Subcutaneous adipose tissue (tissue), 3 donors: ENCODE measurements around the genes INSRR, ETV3, OR6K2 and DUSP23.

GRCh38 chr1:156703225-156704191, 1.9 kb downstream of the CRABP2 start:
- PRO-cap, result no peak
- RAMPAGE, long total RNA, 3 experiments, result no peak in any of the 3 experiments

DNA sequence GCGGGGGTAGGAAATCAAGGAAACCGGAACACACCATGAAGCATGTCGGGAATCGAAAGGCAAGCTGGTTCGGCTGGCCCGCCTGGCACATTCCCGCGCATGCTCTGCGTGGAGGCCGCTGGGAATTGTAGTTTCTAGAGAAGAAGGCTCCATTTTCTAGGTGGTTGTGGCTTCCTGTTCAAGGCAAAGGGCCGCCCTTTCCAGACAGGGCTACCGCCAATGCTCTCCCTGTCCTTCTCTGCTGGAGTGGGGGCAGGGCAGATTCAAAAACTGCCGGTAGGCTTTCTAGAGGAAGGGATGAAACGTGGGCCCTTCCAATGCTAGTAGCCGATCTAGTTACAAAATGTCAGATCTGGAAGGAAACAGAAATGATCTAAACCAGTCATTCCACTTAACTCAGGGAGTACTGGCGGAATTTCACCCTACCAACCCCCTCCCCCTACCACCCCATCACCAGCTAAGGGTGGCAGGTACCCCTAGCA, 390 bp upstream of the MRPL24 start:
- PRO-cap, result bidirectional peak, plus-strand start at position 159 of the sequence, minus-strand start outside the sequence
- RAMPAGE, long total RNA, 3 experiments, result no peak in any of the 3 experiments

DNA sequence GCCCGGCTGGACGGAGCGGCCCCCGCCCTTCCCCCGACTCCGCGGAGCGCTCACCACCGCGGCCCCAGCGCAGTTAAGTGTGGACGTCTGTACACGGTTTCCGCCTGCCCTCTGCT, 367 bp upstream of the HDGF start:
- PRO-cap, result no peak
- RAMPAGE, long total RNA, 3 experiments, result no peak in any of the 3 experiments

DNA sequence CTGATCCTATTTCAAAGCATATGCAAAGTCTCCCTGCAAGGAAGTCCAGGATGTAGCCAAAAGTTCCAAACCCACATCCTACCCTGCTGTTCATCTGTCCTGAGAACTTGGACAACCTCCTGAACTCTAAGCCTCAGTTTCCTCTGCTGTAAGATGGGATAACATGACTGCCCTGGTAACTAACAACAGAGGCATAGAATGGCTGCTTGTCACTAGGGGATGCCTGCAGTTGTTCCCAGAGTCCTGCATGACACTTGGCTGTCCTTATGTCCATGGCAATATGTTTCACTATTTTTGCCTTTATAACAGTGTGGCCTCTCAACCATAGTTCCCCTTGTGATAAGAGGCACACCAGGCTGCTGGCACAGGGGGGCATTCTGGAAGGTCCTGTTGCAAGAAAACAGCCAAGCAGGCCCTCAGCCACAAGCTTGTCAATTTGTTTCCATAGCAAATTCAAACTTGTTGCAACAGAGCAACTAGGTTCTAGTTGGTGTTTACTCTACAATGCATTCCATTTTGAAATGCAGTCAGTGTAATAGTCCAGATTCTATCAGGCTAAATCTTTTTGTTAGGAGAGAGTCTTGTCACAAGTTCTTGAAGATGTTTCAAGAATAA, 1.5 kb upstream of the HDGF start:
- PRO-cap, result no peak
- RAMPAGE, long total RNA, 3 experiments, result no peak in any of the 3 experiments

GRCh38 chr1:156789018-156789590, 21.8 kb downstream of the PRCC start:
- PRO-cap, result no peak
- RAMPAGE, long total RNA, 3 experiments, result start-site peak on the plus strand in 1 of 3 experiments, at chr1:156789305-156789469 at its widest, 5 reads per replicate

GRCh38 chr1:156791420-156791896, 24.1 kb downstream of the PRCC start:
- PRO-cap, result no peak
- RAMPAGE, long total RNA, 3 experiments, result no peak in any of the 3 experiments

DNA sequence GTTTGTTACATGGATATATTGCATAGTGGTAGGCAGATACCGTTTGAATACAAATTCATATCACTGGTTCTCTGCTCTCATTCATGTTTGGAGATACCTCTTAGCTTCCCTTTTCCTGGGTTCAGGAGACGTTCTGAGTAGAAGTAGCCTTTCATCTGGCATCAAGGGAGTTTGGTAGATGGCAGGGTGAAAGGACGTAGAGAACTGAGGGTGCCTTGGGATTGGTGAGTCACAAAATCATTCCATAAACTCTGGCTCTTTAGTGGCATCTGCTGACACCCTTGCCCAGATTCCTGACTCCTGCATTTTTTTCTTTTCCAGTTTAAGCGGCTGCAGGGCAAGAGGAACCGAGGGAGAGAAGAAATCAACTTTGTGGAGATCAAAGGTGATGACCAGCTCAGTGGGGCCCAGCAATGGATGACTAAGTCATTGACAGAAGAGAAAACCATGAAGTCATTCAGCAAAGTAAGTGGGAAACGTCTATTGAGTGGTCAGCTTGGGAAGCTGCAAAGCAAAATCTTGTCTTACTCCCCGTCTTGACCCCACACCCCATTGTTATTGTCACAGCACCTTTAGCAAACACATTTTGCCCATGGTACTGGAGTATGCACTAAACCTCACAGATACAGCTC, 22.2 kb downstream of the SH2D2A start:
- PRO-cap, result no peak
- RAMPAGE, long total RNA, 3 experiments, result no peak in any of the 3 experiments

DNA sequence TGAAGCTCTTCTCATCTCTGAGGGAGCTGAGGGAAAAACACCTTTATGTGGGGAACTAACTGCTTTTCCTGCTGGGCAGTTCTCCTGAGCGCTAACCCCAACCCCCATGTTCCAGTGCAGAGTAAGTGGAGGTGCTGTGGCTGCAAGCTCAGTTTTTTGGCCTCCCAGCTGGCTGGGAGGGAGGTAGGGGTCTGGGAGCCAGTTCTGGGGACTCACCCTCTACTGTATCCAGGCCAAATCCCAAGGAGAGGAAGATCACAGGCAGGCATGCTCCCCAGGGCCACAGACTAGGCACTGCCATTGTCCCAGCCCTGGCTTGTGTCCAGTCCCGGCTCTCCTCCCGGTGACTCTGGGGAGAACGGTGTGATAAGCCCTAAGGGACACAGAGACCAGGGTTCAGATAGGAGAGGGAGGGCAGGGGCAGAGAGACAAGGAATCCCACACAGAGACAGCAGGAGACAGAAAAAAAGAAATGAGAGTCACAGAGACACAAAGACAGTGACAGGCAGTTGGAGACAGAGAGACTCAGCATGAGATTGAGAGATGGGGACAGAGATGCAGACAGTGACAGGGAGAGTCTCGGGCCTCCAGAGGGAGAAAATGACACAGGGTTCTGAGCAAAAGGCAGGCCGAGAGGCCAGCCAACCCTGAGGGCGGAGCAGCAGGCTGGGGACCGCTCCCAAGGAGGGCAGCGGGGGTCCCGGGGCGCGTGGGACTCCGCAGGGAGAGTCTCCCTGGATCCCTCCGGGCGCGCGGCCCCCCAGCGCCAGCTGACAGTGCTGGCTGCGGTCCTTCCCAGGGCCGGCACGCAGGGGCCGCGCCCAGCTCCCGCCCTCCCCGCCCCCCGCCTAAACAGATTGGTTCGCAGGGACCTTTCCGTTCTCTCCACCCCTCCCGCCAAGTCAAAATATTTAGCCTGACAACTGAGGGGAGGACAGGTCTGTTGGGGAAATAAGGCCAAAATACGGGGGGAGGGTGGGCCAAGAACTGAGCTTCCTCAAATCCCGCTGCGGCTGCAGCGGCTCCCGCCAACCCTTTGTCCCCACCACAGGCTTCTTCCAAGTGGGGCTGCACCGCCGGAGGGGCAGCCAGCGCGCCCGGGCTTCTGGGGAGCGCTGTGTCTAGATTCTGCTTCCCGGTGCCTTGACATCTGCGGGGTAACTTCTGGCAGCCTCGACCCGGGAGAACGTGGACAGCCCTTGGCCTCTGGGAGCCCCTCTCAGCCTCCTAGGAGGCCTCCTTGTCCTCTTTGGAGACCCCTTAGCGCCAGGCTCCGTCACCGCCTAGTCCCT, at the start of gene INSRR:
TSS of gene INSRR (minus strand) at position 797 of the 1,292 bp plus-strand sequence.
- PRO-cap, result no peak
- RAMPAGE, long total RNA, 3 experiments, result no peak in any of the 3 experiments

DNA sequence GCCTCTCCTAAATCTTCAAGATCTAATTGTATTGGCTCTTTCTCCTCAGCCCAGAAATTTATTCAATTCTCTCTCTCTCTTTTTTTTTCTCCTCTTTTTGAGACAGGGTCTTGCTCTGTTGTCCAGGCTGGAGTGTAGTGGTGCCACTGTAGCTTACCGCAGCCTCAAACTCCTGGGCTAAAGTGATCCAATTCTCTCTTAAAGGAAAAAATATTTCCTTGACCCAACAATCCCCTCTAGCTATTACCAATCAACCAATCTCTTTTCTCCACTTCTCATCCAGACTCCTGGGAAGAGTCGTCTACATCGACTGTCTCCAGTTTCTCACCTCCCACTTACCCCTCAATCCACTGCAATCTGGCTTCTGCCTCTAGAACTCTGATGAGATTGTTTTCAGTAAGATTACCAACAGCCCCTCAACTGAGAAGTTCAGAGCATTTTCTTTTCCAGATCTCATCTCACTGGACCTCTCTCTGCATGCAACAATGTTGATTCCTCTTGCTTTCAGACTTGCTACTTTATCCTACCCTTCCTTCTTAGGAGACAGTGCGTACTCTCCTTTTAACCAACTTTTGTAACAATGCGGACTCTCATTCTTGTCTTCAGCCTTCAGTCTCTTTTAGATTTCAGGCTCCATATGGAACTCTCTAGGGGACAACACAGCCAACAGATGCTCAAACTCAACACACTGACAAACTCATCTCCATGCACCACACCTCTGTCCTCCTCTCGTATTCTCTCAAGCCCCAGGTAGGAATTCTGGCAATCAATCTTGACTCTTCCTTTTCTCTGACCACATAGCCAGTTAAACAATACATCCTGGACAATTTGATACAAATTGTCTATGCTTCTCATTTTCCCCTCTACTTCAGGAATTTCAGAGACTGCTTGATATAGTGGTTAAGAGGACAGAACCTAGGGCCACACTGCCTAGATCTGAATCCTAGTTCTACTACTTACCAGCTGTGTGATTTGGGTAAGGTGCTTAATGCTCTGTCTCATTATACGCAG, 30.9 kb downstream of the ARHGEF11 start:
- PRO-cap, result no peak
- RAMPAGE, long total RNA, 3 experiments, result start-site peak on the minus strand in 1 of 3 experiments, centred at position 501 of the sequence, 12 reads per replicate

- PRO-cap, result no peak
- RAMPAGE, long total RNA, 3 experiments, result no peak in any of the 3 experiments
Observed at GRCh38 chr1:157130250-157130760, 7.9 kb downstream of the ETV3 start.

DNA sequence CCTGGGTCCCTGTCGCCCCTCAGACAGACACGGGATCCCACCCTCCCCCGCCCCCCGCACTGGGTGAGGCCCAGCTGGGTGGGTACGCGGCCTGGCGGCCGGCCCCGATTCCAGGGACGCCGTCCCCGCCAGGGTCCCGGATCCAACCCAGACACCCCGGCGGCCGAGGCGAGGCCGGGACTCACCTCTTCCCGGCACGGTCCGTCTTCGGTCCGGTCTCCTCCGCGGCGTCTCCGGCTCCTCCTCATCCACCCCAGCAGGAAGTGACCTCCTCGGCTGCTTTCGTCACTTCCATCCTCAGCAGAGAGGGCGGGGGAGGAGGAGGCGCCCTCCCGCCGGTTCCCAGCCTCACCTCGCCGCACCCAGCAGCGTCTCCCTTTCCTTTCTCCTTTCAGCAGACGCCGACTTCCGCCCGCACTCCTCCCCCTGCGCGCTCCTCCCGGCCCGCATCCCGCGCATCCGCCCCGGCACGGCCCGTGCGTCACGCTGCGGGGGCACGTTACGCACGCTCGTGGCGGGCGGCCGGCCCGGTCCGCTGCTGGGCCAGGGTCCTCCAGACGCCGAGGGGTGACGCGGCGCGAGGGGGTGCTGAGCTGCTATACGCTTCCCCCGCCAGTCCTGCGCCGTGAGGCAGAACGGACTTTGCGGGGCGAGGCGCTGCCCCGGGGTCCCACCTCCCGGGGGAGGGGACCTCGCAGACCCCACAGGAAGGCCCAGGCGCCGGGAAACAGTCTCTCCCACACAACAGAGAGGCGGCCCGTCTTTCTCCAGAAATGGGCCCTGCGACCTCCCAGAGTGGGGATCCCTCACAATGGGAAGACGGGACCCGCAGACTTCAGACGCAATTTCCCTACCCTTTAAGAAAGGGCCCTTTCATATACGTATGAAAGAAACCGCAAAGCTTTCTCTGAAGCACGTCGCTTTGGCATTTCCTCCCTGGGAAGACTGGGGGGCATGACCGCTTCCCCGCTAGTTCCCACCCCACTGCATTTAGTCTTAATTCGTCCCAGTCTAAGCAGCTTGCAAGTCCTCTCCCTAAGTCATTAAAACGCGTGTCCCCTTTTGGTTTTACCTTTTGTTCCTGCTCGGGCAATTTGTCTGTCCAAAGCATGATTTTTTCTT, at the start of gene ETV3:
TSS of gene ETV3 (minus strand) at position 265 of the 1,122 bp plus-strand sequence.
- PRO-cap, result bidirectional peak, plus-strand start at position 300 of the sequence, minus-strand start at position 265 of the sequence; bidirectional peak, plus-strand start at position 512 of the sequence, minus-strand start at position 461 of the sequence; unidirectional peak, minus-strand start at position 986 of the sequence
- RAMPAGE, long total RNA, 3 experiments, result start-site peak on the minus strand in 2 of 3 experiments, centred at position 228 of the sequence, 25 to 33 reads per replicate

DNA sequence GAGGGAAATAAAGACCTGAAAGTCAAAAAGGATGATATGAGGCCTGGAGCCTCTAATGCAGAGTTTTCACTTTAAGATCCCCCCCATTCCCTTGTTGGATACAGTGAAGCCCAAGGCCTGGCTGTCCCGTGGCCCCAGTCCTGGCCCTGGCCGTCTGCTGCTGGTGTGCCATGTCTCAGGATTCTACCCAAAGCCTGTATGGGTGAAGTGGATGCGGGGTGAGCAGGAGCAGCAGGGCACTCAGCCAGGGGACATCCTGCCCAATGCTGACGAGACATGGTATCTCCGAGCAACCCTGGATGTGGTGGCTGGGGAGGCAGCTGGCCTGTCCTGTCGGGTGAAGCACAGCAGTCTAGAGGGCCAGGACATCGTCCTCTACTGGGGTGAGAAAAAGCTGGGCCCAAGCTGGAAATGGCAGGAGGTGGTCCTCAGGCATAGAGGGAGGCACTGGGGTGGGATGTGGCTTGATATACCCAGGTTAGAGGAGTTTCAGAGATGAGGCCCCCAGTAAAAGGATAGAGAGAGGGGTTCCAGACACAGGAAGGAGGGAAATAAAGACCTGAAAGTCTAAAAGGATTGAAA, 2.2 kb downstream of the CD1D start:
- PRO-cap, result no peak
- RAMPAGE, long total RNA, 3 experiments, result no peak in any of the 3 experiments

DNA sequence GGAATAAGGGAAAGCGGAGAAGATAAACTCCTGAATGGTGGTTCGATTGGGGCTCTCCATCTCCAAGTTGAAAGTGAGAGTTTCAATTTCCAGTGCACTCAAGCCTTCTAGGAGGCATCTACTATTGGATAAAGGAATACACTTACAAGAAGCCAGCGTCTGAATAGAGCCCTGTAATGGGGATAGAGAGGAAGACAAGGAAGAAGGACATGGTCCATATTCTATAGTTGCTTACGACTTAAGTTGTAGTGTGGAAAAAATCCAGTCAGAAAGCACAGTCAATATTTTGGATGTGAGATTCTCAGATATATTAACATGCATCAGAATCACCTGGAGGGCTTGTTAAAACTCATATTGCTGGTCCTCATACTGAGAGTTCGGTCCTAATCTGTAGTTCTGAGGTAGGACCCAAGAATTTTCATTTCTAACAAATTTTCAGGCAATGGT, at the start of gene OR6K2:
TSS of gene OR6K2 (minus strand) at position 60 of the 447 bp plus-strand sequence.
- PRO-cap, result no peak
- RAMPAGE, long total RNA, 3 experiments, result no peak in any of the 3 experiments

GRCh38 chr1:159005333-159006439, 3.1 kb upstream of the PYDC5 start:
- PRO-cap, result no peak
- RAMPAGE, long total RNA, 3 experiments, result no peak in any of the 3 experiments

DNA sequence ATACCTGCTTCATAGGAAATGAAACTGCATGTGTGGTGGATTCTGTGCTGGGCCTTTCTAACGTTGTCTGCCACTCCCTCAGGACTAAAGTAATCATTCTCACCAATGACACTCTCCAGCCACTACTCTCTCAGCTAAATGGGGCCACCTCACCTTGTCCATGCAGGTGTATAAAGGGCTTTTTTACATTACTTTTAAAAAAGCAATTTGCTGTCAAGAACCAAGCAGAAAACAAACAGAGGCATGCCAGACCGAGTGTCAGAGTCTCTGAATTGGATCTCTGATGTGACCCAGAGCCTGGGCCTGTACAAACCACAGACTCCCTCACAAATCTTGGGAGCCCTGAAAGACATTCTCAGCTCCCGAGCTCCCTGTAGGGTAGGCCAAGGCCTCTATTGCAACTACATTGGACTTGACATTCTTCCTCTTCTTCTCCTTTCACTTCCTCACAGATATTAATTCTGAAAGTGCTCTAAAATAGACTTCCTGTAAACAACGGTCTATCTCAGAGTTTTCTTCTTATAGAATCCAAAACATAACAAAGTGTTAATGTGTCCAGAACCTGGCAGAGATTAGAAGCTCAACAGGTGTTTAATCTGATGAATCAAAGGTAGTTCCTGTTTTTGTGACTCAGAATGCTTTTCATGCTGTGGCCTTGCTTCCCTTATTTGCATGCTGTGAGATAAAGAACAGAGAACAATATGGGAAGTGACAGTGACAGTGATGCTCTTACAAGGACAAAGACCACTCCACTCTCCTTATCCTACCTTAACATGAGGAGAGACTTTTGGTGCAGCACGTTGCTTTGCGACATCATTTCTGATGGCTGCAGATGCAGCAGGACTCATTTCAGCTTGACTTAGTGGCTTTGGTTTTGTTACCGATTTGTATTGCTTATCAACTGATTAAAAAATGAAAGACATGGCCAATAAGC, 8.5 kb downstream of the AIM2 start:
- PRO-cap, result no peak
- RAMPAGE, long total RNA, 3 experiments, result no peak in any of the 3 experiments

GRCh38 chr1:159205884-159206650, 1.4 kb downstream of the ACKR1 start:
- PRO-cap, result no peak
- RAMPAGE, long total RNA, 3 experiments, result start-site peak on the plus strand in 1 of 3 experiments, at chr1:159205934-159205997 at its widest, 18 reads per replicate

GRCh38 chr1:159753407-159754264, 27.1 kb upstream of the DUSP23 start:
- PRO-cap, result no peak
- RAMPAGE, long total RNA, 3 experiments, result no peak in any of the 3 experiments

DNA sequence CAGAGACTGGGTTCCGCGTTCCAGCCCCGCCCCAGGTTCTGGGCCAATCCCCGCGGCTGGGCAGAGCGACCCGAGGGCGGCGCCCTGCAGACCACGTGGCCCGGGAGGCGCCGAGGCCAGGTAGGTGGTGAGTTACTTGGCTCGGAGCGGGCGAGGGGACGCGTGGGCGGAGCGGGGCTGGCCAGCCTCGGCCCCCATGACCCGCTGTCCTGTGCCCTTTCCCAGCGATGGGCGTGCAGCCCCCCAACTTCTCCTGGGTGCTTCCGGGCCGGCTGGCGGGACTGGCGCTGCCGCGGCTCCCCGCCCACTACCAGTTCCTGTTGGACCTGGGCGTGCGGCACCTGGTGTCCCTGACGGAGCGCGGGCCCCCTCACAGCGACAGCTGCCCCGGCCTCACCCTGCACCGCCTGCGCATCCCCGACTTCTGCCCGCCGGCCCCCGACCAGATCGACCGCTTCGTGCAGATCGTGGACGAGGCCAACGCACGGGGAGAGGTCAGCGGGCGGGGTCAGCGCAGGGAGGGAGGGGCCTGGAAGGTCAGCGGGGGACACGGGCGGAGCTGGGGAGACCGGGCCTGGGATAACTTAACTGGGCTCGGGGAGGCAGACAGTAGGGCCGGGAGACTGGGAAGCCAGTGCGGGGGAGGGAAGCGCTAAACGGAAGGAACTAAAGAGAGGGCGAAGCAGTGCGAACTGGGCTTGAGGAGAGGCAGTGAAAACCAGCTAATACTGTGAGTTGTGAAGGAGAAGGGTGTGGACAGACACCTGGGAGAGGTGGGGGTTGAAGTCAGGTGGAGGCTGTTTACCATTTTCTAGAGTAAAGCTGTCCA, at the start of gene DUSP23:
TSS of gene DUSP23 (plus strand) at position 89 of the 829 bp plus-strand sequence.
- PRO-cap, result bidirectional peak, plus-strand start at position 96 of the sequence, minus-strand start outside the sequence; bidirectional peak, plus-strand start at position 587 of the sequence, minus-strand start at position 426 of the sequence
- RAMPAGE, long total RNA, 3 experiments, result start-site peak on the plus strand in 3 of 3 experiments, centred at positions 97 to 340 of the sequence, 77 to 546 reads per replicate

- PRO-cap, result bidirectional peak, plus-strand start at chr1:159890212, minus-strand start at chr1:159890077
- RAMPAGE, long total RNA, 3 experiments, result no peak in any of the 3 experiments
Observed at GRCh38 chr1:159889871-159890389, 10.0 kb downstream of the CFAP45 start.

GRCh38 chr1:159921142-159921643, 4.1 kb downstream of the TAGLN2 start:
- PRO-cap, result no peak
- RAMPAGE, long total RNA, 3 experiments, result no peak in any of the 3 experiments